Measurements from ENCODE around the gene OR4F6.

- RRBS: no CpG with 5 or more reads among the region's 2 CpGs
Observed at GRCh38 chr15:101641891-101642347, 10.3 kb downstream of the TM2D3 start.

DNA sequence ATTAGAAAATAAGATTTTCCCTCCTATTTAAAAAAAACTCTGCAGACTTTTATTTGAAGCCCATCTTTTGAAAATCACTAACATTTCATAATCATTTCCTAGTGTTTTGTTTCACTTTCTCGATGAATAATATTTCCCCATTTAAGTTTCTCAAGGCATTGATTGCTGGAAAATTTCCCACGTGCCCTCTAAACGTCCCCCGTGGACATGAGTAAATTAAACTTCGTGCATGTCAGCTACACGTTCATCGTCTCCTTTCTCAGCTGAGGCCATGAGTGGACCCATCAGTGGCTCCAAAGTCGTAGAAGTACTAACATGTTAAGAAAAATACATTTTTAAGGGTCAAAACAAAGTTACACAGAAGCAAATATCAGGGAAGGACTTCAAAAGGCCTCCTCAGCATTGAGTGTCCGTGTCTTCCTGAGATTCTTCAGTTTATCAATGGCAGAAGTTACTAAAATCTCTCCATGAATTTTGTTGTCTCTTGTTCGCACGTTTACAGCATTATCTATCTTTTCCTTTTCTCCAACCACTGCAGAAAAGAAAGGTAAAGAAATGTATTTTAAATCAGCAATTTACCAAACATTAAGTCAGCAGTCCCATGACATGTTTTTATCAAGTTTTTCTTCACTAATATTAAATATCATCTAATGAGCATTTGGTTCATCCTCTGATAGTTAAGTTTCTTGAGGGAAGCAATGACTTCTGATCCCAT lies 2.2 kb upstream of the TM2D3 start:
- RRBS: no CpG with 5 or more reads among the region's 11 CpGs

DNA sequence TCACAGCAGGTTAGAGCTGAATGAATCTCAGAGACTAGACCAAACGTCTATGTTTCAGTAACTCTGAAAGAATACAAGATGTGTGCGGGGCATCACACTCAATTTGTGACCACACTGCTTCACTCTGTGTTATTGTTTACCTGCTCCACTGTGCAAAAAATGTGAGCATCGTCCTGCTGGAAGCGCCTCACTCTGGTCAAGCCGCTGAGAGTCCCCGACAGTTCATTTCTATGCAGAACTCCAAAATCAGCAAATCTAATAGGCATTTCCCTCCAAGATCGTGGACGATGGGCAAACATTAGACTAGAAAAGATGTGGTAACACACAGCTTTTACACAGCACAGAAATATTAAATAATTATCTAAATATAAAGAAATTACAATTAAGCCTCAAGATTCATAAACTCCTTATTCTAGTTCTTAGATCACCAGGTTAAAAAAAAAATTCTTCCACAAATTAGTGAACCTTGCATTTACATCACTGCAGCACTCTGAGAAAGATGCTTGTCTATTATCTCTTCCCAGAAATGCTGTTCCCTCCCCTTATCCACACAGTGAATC lies 31.8 kb upstream of the TM2D3 start:
- RRBS: no CpG with 5 or more reads among the region's 8 CpGs

- RRBS: no CpG with 5 or more reads among the region's 2 CpGs
Observed at GRCh38 chr15:101782051-101782460, 21.3 kb upstream of the OR4F6 start.

DNA sequence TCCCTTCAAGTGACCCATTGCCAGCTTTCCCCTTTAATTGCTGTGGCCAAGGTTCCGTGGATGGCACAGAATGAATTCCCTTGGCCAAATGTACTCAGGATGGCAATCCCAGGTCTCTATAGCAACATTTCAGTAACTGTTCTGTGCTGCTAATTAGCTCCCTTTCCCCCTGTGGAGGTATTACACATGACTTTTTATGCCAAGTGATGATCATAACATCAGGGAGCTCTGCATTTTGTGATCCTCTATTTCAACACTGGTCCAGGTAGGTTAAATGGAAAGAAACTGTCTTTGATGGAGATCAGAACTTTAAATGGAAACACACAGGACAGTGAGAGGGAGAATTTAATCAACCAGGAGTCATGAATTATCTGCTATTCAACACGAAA lies at the start of gene OR4F6:
Gene OR4F6, plus strand, starts transcription at position 229 of the 389 bp plus-strand sequence.
- RRBS: no CpG with 5 or more reads among the region's 2 CpGs